Right common carotid artery plus branches (tissue), 1 donor: Measurements from ENCODE around the genes RBM43 and TNFAIP6.

- PRO-cap: no peak
These were observed 26.6 kb upstream of the GTDC1 start for GRCh38 chr2:144358704-144359442.

GRCh38 chr2:144454462-144455532, 65.1 kb downstream of the ZEB2 start:
- PRO-cap: no peak

DNA sequence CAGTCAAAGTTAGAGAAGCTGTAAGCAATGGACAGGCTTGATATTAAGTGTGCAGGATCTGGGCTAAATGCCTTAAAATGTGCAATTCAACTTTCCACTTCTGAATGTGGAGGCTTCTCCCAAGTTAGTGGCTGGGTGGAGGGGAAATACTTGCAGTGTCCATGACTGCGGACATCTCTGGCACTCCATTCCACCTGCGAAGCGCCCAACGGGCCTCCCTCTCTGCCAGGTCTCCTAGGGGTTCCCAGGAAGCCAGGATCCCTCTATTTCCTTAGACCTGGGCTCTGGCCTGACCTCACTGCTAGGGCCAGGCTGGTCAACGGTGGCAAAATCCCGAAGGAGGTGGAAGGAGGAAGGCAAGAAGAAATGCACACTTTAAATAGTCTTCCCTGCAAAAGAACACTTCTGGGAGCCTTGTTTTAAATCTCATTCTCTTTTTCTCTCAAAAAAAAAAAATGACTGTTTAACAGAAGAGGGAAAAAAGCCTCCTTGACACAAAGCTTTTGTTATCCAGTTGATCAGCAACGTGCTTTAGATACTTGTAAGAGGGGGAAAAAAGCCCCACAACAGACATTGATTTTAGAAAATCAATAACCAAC, 5.1 kb downstream of the ZEB2 start:
- PRO-cap: unidirectional peak, plus-strand start at position 127 of the sequence; bidirectional peak, plus-strand start at position 188 of the sequence, minus-strand start at position 133 of the sequence

DNA sequence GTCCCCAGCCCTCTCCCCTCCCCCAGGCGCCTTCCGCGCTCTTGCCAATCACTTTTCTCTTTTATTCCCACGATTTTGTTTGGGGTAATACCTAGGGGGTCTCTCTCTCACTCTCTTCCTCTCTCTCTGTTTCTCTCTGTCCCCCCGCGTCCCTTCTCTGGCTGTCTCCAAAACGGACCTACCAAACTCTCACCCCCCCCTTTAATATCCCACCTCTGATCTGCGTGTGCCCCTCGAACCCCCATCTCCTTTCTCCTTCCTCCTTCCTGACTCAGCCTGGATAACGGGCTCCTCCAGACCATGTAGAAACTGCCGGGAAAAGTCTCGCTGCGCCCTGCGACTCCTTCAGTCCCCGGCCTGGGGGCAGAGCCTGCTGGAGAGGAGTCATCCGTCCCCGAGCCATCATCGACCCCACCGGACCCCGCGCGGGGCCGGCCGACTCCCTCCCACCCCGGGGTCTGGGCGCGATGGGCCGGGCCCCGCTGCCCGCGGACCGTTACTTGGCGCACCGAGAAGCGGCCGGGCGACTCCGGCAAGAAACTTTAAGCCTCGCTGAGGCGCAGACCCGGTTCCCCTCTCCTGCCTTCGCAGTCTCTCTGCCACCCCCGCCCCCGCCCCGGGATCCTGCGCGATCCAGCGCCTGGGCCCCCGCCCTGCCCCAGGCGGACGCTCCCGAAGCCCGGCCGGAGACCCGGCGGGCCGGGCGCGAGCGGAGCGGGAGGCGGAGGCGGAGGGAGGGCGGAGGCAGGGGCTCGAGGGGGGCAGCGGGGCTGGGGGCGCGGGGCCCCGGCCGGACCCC, 3.5 kb downstream of the ZEB2 start:
- PRO-cap: bidirectional peak, plus-strand start at position 72 of the sequence, minus-strand start outside the sequence; bidirectional peak, plus-strand start at position 348 of the sequence, minus-strand start at position 248 of the sequence; bidirectional peak, plus-strand start at position 688 of the sequence, minus-strand start at position 598 of the sequence

DNA sequence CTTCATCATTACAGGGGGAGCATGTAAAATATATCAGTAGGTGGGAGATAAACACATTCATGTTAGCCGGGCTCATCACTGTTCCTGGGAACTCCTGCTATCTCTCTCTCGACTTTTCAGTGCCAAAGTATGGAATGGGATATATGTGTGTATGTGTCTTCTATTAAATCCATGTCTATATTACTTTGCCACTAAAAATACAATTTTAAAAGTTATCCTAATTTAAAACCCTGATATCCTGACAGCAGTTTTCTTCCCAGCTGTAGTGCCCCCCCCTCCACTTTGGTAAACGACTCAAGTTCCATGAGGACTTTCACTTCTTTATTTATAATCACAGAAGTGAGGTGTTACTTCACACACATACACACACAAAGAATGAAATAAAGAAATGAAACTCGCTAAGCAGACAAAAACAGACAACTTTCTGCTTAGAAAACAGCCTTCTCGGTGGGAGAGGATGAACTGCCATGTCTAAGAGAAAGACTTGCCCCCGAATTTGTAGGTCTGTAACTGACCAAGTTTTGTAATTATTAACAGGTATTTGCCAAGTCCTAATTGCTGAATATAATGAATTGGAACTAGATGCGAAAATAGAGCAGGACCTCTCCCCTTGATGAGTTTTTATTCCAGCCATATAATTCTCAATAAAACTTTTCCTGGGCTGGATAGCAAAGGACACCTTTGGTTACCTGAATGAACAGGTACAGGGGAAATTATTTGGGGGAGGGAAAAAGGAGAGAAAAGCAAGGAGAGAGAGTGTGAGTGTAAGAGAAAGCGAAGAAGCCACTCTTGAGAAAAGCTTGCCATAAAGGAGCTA, 737 bp downstream of the ZEB2 start:
- PRO-cap: bidirectional peak, plus-strand start at position 438 of the sequence, minus-strand start at position 296 of the sequence

GRCh38 chr2:144521391-144522030, 1.6 kb upstream of the ZEB2 start:
- PRO-cap: unidirectional peak, plus-strand start at chr2:144521581

DNA sequence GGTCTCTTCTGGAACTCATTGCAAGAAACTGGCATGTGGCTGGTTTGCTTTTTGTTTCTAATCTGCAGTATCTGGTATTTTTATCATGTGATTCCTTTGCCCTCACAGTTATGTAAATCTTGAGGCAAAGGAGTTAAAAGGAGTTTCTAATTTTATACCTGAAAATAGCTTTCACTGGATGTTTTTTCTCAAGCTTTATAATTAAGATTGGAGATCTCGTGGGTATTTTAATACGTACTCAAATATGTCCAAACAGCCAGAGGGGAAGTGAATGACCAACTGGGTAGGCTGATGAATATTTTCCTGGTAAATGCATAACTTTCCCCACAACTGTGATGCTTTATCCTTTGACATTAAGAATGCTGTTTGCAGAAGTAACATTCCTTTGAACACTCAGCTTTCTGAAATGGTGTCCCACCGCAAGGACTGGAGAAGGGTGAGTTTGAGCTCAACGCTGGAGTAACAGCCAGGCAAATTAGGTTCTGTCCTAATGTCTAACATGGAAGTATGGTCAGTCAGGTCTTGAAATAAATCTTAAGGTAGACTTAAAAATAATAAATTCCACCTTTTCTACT, 503.0 kb upstream of the ZEB2 start:
- PRO-cap: no peak

- PRO-cap: bidirectional peak, plus-strand start at chr2:147843858, minus-strand start at chr2:147843904; bidirectional peak, plus-strand start at chr2:147843972, minus-strand start at chr2:147843968
These were observed 1.2 kb upstream of the ACVR2A start for GRCh38 chr2:147843625-147844106.

- PRO-cap: no peak
These were observed 355 bp downstream of the ORC4 start for GRCh38 chr2:148020211-148020553.

- PRO-cap: no peak
These were observed 11.8 kb downstream of the MBD5 start for GRCh38 chr2:148032684-148033178.

GRCh38 chr2:148099836-148100223, 78.9 kb downstream of the MBD5 start:
- PRO-cap: no peak

- PRO-cap: no peak
These were observed 135.2 kb upstream of the EPC2 start for GRCh38 chr2:148509281-148509837.

GRCh38 chr2:148667327-148667526, 22.7 kb downstream of the EPC2 start:
- PRO-cap: no peak

DNA sequence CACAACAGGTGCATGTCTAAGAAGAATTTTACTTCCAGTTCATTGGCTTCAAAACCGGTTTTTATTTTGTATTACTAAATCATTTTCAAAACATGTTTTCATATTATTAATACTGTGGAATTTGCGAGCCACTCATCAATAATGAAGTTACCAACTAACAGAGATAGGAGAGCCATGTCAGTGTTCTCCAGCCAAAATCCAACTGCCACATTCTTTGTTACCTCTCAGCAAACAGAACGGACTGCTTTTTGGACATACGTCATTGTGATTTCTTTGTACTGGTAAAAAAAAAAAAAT, 414.2 kb upstream of the MMADHC start:
- PRO-cap: no peak

DNA sequence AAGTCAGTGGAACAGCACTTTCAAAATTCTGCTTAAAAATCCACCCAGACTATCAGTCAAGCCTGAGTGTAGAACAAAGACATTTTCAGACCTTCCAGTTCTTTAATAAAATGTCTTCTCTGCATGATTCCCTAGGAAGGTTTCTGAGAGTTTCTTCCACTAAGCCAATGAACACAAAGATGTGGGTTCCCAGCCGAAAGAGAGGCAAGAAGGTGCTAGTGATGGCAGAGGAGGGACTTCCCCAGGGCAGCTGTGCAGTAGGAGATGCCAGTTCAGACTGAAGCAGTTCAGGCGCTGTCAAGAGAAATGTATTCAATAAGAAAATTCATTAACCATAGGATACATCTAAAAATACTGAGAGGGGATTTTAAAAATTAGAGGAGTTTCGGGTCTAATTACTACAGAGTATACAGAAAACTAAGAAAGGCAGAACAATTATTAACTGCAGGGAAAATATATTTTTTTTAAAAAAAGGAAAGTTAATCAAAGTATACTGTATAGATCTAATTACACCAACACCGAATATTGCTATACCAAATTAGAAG, 83.3 kb downstream of the RND3 start:
- PRO-cap: no peak

- PRO-cap: no peak
These were observed 3.3 kb downstream of the RND3 start for GRCh38 chr2:150483688-150485104.

GRCh38 chr2:151261184-151262207, at the start of gene RBM43:
Gene RBM43 (minus strand): TSS chr2:151261863.
- PRO-cap: bidirectional peak, plus-strand start at chr2:151261347, minus-strand start at chr2:151261261; bidirectional peak, plus-strand start at chr2:151261489, minus-strand start at chr2:151261409; bidirectional peak, plus-strand start at chr2:151261954, minus-strand start at chr2:151261892

DNA sequence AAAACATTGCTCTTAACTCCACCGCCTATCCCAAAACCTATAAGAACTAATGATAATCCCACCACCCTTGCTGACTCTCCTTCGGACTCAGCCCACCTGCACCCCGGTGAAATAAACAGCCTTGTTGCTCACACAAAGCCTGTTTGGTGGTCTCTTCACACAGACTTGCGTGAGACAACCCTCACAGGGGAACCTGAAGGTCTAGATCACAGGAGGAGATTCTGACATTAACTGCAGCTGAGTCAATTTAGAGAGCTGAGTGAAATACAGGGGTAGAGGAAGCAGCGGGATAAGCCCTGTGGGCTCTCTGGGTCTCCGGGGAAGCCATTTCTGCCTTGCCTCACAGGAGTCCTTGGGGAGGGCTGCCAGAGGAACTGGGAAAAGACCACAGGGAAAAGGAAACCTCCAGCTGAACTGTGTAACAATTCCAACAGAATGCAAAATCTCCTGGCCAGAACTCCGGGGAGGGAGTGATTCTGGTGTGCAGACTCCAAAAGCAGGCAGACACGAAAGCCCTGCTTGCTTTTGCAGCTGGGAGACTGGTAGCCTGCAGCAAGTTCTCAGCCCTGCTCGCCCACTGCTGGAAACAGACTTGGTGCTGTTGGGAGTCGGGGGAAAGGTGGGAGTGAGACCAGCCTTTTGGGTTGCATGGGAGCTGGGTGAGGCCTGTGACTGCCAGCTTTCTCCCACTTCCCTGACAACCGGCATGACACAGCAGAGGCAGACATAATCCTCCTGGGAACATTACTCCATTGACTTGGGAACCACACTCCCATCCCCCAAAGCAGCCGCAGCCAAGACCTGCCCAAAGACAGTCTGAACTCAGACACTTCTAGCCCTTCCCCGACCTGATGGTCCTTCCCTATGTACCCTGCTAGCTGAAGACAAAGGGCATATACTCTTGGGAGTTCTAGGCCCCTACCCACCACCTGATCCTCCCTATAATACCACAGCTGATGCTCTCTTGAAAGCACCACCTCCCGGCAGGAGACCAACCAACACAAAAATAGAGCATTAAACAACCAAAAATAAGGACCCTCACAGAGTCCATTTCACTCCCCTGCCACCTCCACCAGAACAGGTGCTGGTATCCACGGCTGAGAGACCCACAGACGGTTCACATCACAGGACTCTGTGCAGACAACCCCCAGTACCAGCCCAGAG, 26.0 kb upstream of the NMI start:
- PRO-cap: no peak

DNA sequence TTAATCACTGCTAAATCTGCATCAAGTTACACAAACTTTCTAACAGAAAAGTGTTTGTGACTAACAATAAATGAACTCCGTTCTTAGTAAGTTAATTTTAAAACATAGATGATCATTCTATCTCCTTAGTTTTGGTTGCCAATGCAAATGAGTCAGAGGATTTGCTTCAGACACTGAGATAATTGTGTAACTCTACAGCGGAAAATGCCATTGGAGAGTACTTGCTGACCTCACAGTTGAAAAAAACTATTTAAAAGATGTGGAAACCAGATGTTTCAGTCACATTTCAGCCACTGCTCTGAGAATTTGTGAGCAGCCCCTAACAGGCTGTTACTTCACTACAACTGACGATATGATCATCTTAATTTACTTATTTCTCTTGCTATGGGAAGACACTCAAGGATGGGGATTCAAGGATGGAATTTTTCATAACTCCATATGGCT, at the start of gene TNFAIP6:
TNFAIP6 (plus strand) TSS at position 278 of the 444 bp plus-strand sequence.
- PRO-cap: unidirectional peak, plus-strand start at position 278 of the sequence

DNA sequence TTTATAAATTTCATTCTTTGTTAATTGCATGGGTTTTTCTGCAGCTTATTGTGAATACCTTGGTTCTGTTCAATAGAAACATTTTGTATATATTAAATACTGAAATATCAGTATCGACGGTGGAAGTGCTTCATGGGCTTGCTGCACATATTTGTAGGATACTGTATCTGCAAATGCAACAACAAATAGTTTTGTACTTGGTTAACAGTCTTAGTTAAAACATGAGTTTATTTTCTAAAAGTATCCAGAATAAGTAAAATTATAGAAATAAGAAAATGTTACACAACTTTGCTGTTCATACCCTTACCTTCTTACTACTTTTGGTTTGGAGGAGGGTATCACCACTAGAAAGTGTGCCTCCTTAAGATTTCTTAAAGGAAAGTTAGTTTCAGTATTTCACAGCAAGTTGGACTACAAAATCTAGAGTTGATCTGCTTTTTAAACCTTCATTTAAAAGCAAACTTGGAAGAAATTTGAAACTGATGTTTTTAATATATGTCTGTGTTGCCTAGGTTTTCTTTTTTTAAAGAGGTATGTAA, 66.2 kb downstream of the RIF1 start:
- PRO-cap: no peak